Daoy (cell line): ENCODE measurements around the gene TEKT4.

DNA sequence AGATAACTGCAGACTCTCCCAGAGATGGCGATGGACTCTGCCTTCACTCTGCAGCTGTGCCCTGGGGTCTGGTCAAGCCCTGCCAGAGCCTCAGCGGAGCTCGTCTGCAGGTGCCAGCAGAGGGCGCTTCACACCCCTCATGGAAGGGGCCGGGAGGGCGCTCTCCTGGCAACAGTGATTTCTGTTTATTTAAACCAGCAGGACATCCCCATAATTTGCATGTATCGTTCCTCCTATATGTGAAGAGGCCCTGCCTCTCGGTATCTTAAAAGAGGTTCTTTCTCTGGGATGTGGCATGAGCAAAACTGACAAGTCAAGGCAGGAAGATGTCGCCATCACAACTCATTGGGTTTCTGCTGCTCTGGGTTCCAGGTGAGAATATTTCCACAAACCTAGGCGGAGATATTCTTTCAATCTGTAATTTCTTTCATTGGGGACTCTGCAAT is 1329.9 kb downstream of the RPIA start:
- RAMPAGE, long total RNA = no peak

DNA sequence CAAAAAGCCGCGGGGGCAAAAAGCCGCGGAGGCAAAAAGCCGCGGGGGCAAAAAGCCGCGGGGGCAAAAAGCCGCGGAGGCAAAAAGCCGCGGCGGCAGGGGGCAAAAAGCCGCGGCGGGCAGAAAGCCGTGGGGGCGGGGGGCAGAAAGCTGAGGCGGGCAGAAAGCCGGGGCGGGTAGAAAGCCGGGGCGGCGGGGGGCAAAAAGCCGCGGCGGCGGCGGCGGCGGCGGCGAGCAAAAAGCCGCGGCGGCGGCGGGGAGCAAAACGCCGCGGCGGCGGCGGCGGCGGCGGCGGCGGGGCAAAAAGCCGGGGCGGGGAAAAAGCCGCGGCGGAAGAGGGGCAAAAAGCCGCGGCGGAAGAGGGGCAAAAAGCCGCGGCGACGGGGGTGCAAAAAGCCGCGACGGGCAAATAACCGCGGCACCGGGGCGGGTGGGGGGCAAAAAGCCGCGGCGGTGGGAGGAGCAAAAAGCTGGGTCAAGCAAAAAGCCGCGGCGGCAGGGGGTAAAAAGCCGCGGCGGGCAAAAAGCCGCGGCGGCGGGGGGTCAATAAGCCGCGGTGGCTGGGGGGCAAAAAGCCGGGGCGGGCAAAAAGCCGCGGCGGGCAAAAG is 1633.1 kb downstream of the RPIA start:
- RAMPAGE, long total RNA = no peak

GRCh38 chr2:94622390-94622899 is 35.3 kb downstream of the AQP7B start:
- RAMPAGE, long total RNA = no peak

DNA sequence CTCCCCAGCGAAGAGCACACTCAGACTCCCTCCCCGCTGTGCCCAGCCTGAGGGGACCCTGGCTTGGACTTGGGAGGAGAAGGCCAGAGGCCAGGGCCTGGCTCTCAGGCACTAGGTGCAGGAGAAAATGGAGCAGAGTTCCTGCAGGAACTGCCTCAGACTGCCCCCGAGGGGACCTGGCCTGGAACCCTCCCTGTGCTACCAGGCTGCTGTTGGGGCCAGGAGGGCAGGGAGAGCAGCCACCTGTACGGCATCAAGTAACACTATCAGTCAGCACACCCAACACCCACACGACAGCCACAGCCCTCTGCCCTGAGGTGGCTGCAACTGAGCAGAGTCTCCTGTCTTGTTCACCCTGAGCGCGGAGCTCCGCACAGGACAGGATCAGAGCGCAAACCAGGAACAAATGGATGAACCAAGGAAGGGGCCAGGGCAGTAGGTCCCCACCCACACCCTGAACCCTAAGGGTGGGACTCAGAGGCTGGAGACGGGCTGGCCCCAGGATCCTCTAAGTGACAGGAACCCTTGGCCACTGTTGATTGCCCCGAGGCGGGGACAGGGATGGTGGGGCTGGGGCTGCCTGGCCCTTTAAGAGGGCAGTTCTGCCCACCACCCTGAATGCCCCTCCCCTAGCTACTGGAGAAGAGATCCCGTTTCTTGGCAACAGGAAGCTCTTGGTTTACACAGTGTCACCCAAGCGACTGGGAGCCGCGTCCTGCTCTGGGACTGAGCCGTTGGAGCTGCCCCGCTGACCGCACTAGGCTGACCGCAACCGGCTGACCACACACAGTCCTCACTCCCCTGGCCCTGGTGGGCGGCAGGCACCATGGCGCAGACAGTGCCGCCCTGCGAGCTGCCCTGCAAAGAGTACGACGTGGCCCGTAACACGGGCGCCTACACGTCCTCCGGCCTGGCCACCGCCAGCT is at the start of gene TEKT4:
Gene TEKT4 (plus strand): TSS at position 677 of the 926 bp plus-strand sequence.
- RAMPAGE, long total RNA = no peak

- RAMPAGE, long total RNA = no peak
These were observed 75.9 kb downstream of the TEKT4 start for GRCh38 chr2:94947222-94947510.

- RAMPAGE, long total RNA = no peak
These were observed 27.8 kb downstream of the MAL start for GRCh38 chr2:95053064-95053993.

GRCh38 chr2:95525350-95526119 is 41.0 kb upstream of the TRIM43B start:
- RAMPAGE, long total RNA = no peak

- RAMPAGE, long total RNA = no peak
These were observed 161.2 kb downstream of the ANKRD36C start for GRCh38 chr2:95830038-95831274.

DNA sequence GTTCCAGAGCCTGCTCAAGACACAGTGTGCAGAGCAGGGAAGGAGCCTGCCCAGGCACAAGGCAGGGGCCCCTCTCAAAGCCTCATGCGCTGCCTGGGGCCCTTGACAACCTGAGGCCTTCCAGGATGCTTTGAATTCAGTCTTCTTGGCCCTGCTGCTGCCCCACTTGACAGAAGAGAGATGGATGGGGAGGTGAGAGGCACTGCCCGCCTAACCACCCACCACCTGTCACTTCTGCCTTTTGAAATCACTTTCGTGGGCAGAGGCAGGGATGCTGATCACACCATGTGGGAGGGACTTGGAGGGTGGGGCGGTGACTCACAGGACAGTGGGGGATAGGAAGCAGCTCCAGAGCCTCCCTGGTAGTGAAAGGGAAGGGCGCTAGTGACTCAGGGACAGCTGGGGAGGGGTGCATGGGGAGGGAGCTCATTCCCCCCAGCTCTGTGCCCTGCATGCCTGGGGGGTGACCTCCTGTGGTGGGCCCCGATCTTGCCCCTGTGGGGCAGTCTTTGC is 28.3 kb upstream of the GPAT2 start:
- RAMPAGE, long total RNA = no peak

DNA sequence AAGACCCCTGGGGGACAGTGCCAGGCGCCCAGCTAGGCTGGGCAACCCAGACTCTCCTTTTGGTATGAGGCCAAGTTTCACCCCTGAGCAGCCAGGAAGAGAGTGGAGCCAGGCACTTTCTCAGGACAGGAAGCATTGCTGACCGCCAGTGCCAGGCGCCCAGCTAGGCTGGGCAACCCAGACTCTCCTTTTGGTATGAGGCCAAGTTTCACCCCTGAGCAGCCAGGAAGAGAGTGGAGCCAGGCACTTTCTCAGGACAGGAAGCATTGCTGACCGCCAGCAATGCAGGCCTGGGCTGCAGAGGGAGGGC is 31.3 kb downstream of the ADRA2B start:
- RAMPAGE, long total RNA = no peak

DNA sequence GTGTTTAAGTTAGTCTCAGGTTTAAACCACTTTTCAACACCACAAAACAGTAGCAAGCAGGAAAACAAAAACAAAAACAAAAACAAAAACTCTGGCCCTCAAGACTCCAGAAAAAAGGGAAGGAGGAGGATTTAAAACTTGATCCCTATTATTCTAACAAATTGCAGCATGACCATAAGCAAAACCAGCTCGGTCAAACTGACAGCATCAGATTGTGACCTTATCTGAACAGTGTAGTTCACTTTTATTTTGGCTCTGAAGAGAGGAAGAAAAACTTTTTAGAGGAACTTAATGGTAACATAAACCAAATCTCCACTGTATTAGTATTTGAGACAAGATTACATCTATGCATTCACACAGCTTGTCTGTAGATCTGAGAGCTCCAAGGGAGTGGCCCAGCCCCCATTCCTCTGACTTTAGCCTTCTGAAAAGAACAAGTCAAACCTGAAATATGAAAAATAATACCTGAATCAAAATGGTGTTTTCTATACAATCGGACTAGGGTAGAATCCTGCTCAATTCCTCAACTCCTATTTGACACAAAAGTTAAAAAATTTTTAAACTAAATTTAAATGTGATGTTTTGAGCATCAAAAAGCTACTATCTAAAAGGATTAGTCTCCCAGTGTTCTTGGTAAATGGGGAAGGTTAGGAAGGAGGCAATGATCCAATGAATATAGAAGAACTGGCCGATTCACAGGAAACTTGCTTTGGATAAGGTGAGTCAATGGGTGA is 23.1 kb downstream of the STARD7 start:
- RAMPAGE, long total RNA = no peak

GRCh38 chr2:96241940-96242852 is 23.6 kb downstream of the TMEM127 start:
- RAMPAGE, long total RNA = no peak

GRCh38 chr2:96291259-96292108 is 13.9 kb downstream of the SNRNP200 start:
- RAMPAGE, long total RNA = no peak

GRCh38 chr2:96413154-96413765 is 77.7 kb downstream of the NCAPH start:
- RAMPAGE, long total RNA = no peak

DNA sequence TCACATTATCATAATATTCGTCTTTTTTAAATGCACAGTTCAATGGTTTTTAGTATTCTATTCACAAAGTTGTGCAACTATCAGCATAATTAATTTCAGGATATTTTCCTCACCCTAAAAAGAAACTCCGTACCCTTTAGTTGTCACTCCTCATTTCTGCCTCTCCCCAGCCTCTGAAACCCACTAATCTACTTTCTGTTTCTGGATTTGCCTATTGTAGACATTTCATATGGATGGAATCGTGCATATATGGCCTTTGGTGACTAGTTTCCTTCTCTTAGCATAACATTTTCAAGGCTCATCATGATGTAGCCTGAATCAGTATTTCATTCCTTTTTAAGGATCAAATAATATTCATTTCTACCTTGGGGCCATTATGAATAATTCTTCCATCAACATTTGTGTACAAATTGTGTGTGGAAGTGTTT is 18.5 kb downstream of the NEURL3 start:
- RAMPAGE, long total RNA = no peak

- RAMPAGE, long total RNA = no peak
These were observed 15.2 kb downstream of the ARID5A start for GRCh38 chr2:96551543-96552369.

DNA sequence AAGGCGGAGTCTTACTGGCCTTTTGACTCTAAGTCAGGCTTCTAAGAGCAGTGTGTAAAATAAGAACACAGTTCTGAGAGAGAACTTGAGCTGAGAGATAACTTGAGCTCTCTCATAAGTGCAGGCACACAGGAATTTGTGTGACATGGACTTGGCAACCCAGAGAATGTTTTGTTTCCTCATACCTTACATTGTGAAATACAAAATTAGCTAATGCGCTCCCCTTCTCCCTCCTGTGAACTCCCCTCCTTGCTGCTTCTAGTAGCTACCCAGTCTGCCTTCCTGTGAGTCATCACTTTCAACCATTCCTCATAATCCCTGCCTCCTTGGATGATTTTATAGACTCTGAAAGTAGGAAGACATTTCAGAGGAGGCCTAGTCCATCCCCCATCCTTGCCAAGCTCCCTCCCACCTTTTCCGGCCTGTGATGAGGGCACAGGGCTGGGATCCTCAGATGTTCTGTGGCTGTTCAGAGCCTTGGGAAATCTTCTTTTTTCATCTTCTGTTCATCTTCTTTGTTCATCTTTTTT is 22.6 kb downstream of the FER1L5 start:
- RAMPAGE, long total RNA = no peak

- RAMPAGE, long total RNA = no peak
These were observed 7.4 kb downstream of the CNNM4 start for GRCh38 chr2:96767920-96768741.

DNA sequence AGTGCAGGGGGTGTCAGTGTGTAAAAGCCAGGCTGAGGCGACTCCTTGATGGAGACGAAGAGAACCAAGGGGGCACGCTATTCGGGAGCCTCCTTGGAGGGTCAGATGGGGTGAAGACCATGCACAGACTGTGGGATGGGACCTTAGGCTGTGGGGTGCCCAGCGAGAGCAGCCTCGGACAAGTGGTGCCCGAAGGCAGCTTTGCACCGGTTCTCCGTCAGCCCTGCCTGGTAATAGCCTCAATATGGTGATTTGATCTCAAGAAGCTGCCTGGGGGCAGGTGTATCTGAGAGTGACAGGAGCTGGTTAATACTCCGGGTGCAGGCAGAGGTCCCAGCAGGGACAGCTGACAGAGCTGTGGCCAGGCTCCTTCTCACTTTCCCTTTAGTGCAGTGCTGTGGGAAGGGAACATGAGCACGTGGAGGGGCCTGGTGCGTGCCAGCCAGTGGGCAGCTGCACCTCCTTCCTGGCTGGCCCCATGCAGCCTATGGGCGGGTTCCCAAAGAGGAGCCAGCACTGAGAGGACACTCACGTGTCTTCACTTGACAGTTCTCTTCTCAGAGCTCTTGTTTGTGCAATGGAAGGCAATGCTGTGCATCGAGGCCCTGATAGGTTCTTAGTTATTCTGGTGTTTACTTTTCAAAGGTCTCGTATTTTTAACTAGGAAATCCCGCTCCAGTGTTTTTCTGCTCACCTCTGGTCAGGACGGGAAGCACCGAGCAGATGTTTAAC is 9.1 kb downstream of the CNNM4 start:
- RAMPAGE, long total RNA = no peak

- RAMPAGE, long total RNA = no peak
These were observed 1.8 kb downstream of the SEMA4C start for GRCh38 chr2:96868094-96868448.